LHCN-M2 (cell line): Measurements from ENCODE around the gene PLA2G4A.

GRCh38 chr1:185484002-185484451, 167.0 kb upstream of the IVNS1ABP start:
- RAMPAGE, long total RNA: no peak

DNA sequence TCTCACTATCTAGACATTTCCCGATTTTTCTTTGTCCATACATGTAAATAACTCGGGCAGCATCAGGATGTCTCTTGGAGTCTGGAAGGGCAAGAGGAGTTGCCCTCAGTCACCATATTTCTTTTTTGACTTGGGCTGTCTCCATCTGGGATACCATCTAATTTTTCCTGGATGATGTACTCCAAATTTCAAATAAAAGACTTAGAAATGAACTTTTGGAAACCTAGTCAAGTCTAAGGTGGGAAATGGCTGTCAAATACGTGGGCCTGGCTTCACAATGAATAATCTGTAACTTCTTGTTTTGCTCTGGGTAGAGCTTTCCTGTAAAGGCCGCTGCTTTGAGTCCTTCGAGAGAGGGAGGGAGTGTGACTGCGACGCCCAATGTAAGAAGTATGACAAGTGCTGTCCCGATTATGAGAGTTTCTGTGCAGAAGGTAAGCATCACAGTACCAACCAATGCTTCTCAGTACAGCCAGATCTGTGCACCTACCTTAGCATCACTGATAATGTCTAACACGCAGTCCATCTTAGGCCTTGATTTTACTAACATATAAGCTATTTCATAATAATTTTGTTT, 5.3 kb downstream of the PRG4 start:
- RAMPAGE, long total RNA: no peak

DNA sequence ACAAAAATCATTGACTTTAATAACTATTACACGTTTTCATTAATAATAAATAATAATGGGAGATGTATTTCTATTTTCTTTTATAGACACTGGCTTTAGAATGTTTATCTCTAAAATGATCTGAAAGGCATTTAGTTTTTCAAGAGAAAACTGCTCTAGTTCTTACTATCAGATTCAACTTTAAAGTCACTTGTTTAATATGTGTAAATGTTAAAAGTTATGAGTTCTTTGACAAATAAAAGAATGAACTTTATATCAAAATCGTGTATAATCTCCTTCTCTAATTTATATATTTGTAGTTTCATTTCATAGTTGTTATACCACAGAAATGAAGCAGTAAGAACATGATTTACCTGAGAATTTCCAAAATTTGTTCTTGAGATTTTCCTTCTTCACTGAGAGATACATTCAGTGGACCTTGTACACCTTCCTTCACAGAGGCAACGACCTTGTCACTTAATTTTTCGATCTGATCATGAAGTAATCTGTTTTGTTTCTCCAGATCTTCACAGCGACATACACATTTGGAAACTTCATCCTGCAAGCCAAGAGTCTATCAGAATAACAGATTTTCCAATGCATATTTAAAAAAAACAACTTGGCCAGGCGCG, 31.4 kb downstream of the TPR start:
- RAMPAGE, long total RNA: no peak

DNA sequence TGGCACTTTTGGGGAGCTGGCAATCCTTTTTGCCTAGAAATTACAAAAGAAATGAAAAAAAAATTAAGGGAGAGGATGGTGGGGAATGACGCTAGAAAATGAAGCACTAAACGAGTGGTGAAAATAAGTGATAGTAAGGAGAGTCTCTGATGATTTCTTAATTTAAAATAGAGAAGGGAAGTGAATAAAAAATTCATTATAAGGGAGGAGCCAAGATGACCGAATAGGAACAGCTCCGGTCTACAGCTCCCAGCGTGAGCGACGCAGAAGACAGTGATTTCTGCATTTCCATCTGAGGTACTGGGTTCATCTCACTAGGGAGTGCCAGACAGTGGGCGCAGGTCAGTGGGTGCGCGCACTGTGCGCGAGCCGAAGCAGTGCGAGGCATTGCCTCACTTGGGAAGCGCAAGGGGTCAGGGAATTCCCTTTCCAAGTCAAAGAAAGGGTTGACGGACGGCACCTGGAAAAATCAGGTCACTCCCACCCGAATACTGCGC, 43.0 kb downstream of the PTGS2 start:
- RAMPAGE, long total RNA: no peak

- RAMPAGE, long total RNA: no peak
These were observed at the start of gene PLA2G4A for GRCh38 chr1:186828638-186829170. Gene PLA2G4A, plus strand, starts transcription at chr1:186828949.

GRCh38 chr1:186948398-186949481, 120.0 kb downstream of the PLA2G4A start:
- RAMPAGE, long total RNA: no peak

GRCh38 chr1:187104738-187105103, 276.0 kb downstream of the PLA2G4A start:
- RAMPAGE, long total RNA: no peak

DNA sequence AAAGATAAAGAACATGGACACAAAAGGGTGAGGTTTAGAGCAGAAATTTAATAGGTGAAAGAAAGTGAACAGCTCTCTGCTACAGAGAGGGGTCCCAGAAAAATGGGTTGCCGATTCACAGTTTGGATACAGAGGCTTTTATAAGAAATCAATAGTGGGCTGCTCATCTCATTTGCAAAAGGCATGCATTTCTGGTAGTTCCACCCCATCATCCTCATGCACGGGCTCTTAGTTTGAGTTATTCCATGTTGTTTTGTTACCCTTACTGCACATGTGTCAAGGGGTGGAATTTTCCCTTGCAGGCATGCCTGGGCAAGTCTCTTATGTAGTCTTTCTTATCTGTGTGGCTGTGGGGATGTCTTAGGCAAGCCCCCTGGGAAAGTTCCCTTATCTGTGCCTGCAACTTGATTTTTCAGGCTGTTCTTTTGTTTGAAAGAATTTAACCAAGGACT, 579.3 kb downstream of the PLA2G4A start:
- RAMPAGE, long total RNA: no peak

GRCh38 chr1:188167284-188167594, 1338.5 kb downstream of the PLA2G4A start:
- RAMPAGE, long total RNA: no peak

- RAMPAGE, long total RNA: no peak
These were observed 844.6 kb downstream of the BRINP3 start for GRCh38 chr1:189633132-189633483.

DNA sequence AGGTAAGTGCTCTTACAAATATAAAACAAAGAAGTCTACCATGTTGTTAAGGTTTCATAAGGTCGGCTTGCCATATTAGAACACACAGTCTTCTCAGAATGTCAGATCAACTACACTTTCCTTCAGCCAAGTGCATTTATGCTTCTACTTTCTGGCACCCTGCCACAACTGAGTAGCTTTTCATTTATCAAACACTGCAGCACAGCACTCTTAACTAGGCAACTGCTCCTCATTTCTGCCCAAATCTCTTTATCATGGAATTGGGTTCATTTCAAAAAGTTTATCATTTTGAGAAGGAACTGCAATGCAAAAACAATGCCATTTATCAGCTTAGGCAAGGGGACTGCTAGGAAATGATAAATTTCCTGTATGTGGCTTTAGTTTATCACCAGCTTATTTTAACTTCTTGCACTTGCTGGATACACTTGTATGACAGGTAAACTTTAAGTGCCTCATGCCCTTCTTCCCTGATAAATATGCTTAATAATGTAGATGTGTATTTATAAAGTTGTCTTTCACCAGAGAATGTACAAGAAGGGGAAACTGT, 334.5 kb upstream of the RGS18 start:
- RAMPAGE, long total RNA: no peak

- RAMPAGE, long total RNA: no peak
These were observed 55.5 kb upstream of the RGS1 start for GRCh38 chr1:192520001-192520502.

DNA sequence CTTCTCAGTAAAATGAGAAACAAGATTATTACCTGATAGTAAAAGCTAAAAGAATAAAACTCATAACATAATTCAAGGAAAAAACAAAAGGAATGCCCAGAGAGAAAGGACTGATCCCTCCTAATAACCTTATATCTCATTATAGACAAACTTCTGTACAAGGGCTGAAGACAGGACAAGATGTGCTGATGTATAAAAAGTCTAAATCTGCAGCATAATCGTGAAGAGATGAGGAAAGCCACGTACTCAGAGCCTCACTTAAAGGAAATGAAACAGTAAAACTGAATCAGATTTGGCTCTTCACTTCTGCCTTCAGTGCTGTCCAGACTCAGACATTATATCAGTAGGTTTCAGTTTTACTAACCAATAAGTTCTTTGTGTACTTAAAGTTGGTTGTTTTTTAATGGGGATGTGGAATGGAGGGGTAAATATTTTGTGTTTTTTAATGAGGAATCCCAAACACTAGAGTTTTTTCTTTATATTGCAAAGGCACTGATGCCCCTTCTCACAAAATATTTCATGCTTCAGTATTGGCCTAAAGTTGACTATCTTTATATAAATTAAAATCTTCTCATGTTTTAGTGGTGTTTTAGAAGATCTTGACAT, 45.3 kb upstream of the RGS1 start:
- RAMPAGE, long total RNA: no peak

DNA sequence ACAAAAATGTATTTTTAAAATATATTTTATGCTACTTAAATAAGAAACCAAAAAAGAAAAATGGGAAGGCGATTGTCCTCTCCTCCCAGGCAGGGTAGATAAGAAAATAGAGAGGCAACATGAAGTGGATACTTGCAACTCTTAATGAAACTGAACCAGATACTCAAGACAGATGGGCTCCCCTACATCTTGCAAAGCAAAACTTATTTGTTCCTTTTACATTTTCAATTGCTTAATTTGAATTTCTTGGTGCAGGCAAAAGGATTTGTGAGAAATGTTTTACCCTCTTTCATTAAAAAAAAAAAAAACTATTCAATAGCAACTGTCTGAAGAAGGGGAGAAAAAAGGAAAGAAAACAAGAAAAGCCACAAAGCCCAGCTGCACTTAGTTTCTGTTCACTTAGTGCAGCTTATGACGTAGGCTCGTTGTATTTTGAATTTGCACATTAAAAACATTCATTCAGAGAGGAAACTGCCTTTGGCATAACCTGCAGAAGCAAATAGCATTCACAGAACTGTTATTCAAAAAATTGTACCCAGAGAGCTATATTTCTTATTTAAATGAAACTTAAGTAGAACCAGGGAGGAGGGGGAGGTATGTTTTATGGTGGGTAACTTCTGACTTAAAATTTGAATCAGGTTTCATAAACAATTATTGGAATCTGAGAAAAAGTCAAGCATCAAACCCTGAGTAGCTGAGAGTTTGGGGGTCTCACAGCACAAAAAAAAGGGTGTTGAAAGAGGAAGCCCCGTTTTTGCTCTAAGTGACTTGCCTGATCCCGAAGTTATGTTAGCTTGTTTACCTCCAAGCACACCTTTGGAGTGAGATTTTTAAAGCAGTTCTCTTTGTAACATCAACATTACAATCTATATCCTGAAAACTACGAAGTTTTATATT, 36.6 kb upstream of the RGS1 start:
- RAMPAGE, long total RNA: no peak

- RAMPAGE, long total RNA: no peak
These were observed 29.6 kb upstream of the RGS1 start for GRCh38 chr1:192545996-192546257.

- RAMPAGE, long total RNA: no peak
These were observed 98.8 kb downstream of the RGS2 start for GRCh38 chr1:192907248-192908410.

DNA sequence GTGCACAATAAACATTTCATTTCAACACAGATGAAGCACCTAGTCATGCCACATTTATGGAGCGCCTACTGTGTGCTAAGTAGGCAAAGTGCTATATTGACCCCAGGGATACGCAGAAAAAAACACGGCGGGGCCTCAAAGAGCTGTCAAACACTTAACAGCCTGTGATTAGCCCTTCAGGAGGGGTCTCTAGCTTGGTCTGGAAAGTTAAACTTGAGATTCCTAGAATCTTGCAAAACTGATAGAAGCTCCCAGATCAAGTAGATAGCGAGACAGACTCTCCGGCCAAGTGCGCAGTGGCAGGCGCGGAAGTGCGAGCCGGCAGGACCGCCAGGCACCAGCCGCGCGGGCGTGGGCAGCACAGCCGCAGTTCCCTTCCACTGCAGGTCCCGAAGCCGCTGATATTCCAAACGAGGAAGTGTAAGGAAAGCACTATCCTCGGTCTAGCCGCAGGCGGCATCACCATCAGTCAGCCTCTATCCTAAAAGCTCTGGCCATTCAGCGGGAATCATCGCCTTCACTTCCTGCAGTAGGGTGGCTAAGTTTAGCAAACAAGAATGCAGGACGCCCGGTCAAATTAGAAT, 840 bp downstream of the GLRX2 start:
- RAMPAGE, long total RNA: no peak

- RAMPAGE, long total RNA: no peak
These were observed 222.5 kb upstream of the B3GALT2 start for GRCh38 chr1:193408646-193409498.

DNA sequence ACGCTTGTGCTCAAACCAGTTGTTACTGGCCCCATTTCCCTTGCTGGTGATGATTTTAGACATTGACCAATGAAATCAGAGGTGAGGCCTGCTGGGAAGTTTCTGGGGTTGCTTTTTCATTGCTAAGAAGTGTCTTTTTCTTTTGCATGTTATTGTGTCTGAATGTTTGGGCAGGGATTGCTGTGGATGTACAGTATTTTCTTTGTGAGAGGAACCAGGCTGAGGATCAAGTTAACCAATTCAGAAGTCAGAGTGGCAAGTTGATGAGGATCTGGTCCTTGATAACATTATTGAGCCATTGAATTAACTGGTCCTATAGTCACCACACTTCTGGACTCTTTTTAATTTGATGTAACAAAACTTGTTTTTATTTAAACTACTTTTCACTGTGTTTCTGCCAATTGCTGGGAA, 448.2 kb upstream of the B3GALT2 start:
- RAMPAGE, long total RNA: no peak

DNA sequence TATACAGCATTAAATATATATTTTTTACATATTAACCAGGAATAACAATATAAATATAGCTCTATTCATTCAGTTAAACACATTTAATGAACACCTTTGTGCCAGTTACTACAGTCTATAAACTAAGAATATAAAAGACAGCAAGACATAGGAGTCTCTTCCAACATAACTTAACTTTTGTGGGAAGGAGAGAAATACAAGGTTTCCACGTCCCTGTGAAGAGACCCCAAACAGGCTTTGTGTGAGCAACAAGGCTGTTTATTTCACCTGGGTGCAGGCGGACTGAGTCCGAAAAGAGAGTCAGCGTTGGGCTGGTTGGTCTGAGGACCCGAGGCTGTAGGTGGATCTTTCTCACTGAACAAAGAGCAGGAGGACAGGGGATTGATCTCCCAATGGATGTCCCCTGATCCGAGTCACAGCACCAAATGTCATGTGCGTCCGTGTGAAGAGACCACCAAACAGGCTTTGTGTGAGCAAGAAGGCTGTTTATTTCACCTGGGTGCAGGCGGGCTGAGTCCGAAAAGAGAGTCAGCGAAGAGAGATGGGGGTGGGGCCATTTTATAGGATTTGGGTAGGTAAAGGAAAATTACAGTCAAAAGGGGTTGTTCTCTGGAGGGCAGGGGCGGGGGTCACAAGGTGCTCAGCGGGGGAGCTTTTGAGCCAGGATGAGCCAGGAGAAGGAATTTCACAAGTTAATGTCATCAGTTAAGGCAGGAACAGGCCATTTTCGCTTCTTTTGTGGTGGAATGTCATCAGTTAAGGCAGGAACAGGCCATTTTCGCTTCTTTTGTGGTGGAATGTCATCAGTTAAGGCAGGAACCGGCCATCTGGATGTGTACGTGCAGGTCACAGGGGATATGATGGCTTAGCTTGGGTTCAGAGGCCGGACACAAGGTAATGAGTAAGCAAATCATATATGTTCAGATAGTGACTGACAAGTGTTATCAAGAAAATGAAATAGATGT, 760.2 kb downstream of the KCNT2 start:
- RAMPAGE, long total RNA: no peak